GM12892 (cell line): Measurements from ENCODE around the gene ENOX1.

GRCh38 chr13:42320291-42321013 lies 48.5 kb downstream of the AKAP11 start:
- RRBS = no CpG with 5 or more reads among the region's 9 CpGs

DNA sequence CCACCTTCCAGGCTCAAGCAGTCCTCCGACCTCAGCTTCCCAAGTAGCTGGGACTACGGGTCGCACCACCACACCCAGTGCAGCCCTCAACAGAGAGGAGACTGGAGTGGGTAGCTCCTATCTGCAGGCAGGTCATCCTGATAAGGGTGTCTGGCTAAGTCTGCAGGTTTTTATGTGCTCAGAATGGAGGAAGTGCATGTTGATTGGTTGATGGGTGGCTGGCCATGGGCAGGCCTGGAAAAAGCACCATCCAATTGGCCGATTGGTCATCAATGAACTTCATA lies 12.8 kb downstream of the DNAJC15 start:
- RRBS = no CpG with 5 or more reads among the region's 4 CpGs

GRCh38 chr13:43608769-43609140 lies 178.0 kb downstream of the ENOX1 start:
- RRBS = no CpG with 5 or more reads among the region's 4 CpGs

DNA sequence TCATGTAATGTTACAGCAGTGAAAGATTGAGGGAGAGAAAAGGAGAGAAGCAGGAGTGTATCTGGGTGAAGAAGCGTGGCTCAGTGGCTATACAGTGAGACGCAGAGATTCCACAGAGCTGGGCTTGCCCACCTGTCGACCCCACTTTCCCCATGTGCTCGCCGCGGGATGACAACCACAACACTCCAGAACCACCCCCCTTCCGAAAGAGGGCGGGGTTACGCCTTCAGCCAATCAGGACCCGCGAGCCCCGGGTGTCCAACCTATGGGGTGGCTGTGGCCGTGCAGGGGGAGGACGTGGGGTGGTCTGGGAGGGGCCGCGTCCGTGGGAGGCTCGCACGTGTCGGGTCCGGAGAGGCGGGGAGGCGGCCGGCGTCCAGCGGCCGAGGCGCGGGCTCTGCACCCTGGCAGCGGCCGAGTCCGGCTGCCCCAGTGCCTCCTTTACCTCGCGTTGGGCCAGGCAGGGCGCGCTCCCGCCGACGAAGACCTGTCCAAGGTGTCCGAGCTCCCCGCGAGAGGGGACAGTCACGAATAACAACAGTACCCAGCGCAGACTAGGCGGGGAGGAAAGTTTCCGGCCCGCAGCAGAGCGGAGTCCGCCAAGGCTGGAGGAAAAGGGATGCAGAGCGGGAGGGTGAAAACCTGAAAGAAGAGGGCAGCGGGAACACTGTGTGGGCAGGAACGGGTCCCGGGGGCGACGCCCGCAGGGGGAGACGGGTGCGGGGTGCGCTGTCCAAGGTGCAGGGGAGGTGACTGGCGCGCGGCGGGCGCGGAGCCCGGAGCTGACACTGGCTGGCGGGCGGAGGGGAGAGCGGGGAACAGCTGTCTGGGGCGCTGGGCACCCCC lies 985 bp downstream of the ENOX1 start:
- RRBS = 6% methylated on average over 20 of the region's 70 CpGs

- RRBS = 2% methylated on average over 16 of the region's 133 CpGs
Measured at GRCh38 chr13:43786410-43787732, at the start of gene ENOX1. ENOX1 (minus strand) TSS chr13:43786972.

- RRBS = no CpG with 5 or more reads among the region's 3 CpGs
Measured at GRCh38 chr13:44045141-44045496, 115.9 kb downstream of the SMIM2 start.

GRCh38 chr13:44142190-44142953 lies 18.7 kb downstream of the SMIM2 start:
- RRBS = no CpG with 5 or more reads among the region's 46 CpGs

GRCh38 chr13:44218619-44219335 lies 57.7 kb upstream of the SMIM2 start:
- RRBS = no CpG with 5 or more reads among the region's 11 CpGs

DNA sequence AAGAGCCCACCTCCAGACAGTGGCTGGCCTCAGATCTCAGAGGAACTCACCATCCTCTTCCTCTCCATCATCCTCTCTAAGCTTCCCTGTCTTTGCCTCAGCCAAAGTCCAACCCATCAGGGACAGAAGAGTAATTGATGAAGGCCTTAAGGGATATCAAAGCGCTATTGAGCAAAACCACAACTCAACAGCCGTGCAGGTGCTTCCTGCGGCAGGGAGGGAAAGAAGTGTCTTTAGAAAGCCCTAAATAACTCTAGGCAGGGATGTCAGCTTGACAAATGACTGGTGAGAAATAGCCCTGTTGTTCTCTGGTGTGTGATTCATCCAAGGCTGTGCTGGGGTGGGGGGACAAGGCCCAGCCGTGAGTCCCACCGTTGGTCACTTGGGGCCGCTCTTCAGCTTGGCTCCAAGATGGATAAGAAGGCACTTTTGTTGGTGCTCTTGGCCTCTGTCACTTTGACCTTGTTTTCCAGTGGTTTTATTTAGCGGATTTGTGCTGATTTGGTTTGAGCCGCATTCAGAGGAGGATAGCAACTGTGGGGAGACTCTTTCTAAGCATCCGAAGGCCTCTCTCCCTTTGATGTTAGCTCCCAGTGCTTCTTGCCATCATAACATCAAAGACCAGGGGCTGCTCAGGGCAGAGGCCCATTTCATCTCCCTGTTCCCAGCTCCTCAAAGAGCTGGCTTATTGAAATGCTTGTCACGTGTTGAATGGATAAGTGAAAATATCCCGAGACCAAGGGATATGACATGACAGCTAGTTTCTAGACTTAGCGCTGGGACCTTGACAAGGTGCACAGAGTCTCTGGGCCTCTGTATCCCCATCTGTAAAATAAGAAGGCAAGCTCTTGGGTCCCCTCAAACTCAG lies 82.3 kb upstream of the SMIM2 start:
- RRBS = no CpG with 5 or more reads among the region's 12 CpGs

- RRBS = no CpG with 5 or more reads among the region's 8 CpGs
Measured at GRCh38 chr13:44309705-44310355, 63.8 kb upstream of the SERP2 start.

- RRBS = no CpG with 5 or more reads among the region's 7 CpGs
Measured at GRCh38 chr13:44751959-44752612, 176.0 kb upstream of the TSC22D1 start.

GRCh38 chr13:44764698-44765440 lies 188.7 kb upstream of the TSC22D1 start:
- RRBS = no CpG with 5 or more reads among the region's 8 CpGs

DNA sequence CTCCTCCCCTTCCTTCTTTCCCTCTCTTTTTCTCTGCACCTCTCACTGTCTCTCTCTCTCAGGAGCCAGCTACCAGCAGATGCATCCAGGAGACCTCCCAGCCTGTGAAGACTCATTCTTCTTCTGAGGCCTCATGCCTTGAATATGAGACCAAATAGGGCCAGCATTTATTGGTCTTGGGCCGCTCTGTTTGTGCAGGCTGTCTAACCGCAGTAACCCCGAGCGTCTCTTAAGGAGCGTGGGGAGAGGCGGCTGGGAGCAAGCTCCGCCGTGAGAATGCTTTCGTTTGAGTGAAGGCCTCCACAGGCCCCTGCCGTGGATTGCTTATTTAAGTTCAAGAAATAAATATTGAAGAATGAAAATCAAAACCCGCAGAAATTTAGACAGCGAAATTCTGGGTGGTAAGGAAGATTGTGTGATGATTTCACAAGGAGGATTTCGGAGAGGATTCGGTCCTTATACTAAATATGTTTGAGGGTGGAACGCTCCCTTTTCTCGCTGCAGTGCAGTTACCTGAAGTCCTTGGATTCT lies 166.9 kb downstream of the NUFIP1 start:
- RRBS = no CpG with 5 or more reads among the region's 16 CpGs

GRCh38 chr13:44931105-44931731 lies 58.1 kb downstream of the NUFIP1 start:
- RRBS = no CpG with 5 or more reads among the region's 8 CpGs

GRCh38 chr13:45151596-45152092 lies 31.3 kb downstream of the GTF2F2 start:
- RRBS = no CpG with 5 or more reads among the region's 5 CpGs

- RRBS = no CpG with 5 or more reads among the region's 13 CpGs
Measured at GRCh38 chr13:45194217-45194845, 6.5 kb downstream of the KCTD4 start.

DNA sequence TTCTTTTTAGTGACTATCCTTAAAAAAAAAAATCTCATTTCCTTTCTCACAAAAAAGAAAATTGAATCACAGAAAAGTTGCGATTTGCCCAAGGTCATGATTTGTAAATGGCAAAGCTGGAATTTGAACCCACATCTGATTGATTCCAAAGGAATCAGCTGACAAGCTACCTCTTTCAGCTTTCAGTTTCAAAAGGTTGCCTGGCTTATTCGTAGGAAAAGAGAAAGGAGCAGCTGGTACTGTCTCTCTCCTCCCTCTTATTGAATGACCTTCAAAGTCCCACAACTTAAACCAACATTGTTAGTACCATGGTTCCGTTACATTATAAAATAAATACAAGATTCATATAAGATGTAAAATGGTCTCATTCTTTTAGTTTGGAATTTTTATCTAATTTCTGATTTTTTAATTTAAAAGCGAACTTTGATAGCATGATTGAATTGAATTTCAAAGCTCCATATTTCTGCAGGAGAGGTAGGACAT lies 18.3 kb upstream of the KCTD4 start:
- RRBS = no CpG with 5 or more reads among the region's 4 CpGs

- RRBS = no CpG with 5 or more reads among the region's 4 CpGs
Measured at GRCh38 chr13:45332798-45333699, 7.9 kb downstream of the TPT1 start.

GRCh38 chr13:45379426-45379984 lies 38.5 kb upstream of the TPT1 start:
- RRBS = no CpG with 5 or more reads among the region's 13 CpGs

DNA sequence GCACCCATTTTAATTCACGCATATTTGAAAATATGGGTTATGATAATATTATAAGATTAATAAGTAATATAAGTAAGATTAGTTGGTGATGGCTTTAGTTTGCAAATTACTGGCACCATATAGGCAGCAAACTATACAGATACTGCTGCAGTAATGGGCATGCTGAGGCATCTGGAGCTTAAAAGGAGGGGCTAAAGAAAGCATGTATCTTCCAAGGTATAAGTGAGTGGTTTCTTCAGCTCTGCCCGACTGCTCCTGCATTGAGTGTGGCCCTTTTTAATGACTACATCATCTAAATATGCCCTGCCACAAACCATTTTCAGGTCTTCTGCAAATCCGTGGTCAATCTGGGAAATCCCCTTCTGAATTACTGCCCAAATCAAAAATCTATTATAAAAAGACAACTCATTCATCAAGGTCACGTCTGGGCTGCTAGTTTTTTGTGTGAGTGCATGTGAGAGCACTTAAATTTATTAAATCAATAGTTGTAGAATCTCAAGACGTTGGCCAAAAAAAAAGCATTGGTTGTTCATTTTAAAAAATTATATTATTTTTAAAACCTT lies 16.5 kb downstream of the LCP1 start:
- RRBS = no CpG with 5 or more reads among the region's 5 CpGs